ENCODE results near the gene TOGARAM2.

DNA sequence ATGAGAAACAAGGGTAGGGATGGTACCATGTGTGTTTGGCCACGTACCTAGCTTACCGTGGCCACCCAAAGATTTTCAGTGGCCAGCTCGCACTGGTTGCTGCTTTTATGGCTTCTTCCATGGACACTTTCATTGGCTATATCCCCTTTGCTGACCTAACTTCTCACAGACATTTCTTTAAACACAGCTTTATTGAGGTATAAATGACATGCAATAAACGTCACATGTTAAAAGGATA lies 127.6 kb downstream of the PLB1 start:
- PRO-cap, 2 experiments = no peak in any of the 2 experiments

DNA sequence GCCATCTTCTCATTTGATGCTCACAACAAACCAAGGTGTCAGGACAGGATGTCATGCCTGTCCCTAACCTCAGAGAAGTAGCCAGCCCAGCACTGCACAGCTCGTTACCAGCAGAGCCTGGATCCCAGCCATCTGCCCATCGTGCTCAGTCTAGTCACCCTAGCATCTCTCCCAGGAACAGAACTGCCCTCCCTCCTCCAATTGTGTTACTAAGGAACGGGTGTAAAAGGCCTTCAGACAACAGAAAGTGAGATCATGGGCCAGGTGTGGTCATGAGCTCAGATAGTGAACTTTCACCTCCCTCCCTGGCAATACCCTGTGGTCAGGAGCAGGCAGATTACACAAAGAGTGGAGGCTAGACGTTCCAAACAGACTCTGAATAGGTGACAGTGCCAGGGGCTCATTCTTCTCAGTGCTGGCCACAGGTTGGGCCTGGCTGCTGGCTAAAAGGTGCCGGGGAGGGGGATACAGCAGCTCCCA lies 111.8 kb upstream of the PPP1CB start:
- PRO-cap, 2 experiments = no peak in any of the 2 experiments

DNA sequence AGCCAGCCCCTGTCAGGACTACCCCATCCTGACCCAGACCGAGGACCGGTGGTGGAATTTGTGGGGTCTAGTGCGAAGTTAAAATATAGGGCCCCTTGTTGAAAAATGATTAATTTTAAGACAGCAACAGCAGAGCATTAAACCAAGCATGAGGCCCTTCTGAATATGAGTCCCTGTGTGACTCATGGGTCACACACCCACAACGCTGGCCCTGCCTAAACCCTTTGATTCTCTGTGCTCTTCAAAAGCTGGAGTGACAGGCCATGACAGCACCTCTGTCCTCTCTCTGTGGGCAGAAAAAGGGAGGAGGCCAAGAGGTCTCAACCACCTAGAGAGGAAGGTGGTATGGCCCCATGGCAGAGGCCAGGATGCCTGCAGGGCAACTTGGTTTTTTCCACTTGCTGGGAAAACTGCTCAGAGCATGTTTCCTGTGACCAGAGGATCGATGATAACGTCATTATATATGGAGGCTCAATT lies 102.2 kb upstream of the PPP1CB start:
- PRO-cap, 2 experiments = peak in 2 of 2 experiments; most common plus-strand start position 244 of the sequence (in 2)

DNA sequence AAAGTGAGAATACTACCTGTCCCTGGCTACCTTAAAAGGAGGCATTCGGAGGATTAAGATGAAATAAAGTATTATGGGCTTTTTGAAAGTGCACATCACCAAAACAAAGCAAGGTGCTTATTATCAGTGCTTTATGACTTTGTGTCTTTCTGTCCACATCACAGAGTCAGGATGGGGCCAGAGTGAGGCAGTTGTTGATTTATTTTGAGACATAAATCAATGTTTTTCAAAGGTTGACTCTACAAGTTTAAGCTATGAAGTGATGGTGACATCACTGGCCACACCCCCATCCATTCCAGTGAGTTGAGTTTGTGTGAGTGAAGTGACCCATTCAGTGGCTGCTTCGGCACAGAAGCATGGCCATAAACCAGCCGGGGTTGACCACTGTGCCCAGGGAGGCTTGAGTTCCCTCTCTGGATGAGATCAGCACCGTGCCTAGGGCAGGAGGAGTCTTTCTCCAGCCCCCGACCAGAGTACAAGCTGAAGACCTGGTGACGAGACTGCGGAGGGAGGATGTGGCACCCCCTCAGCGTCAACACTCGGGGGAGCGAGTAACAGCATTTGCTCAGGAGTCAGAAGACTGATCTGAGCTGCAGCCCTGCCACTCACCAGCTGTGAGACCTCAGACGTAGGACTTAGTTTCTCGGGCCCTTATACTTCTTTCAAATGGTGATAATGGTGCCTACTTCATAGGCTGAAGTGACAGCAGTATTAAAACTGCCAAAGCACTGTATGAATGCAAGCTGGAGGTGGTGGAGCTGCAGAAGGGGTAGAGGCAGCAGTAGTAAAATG lies 88.9 kb upstream of the PPP1CB start:
- PRO-cap, 2 experiments = no peak in any of the 2 experiments

DNA sequence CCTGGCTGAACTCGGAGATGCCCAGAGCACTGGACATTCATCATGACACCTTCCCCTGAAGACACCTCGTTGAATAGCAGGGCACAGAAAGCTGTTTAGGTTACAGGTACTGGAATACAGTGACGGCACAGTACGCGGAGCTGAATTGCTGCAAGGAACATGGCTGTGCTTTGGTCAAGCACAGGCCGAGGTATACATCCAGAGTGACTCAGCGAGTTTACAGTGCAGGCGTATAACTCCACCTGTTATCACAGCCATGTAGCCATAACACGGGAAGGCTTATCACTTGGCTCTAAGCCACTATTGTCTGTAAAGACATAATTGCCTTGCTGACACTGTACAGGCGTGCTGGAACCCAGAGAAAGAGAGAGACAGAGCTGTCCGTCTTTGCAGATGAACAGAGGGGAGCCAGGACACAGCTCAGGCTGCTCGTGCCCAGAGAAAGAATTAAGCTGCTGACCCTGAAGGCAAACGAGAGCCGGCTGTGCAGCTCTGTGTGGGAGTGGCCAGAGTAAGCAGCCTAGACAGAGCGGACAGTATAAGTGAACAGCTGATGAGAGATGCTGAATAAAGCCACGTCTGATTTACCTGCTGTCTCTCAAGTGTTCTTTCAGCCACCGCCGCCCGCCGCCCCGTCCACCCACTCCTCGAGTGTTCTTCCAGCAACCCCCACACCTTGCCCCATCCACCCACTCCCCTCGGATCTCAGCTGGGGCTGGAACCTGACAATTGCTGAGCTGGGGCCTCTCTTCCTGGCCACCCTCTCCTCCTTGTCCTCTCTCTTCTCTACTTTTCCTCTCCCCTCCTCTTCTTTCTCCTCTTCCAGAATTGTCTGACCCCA lies 87.3 kb upstream of the PPP1CB start:
- PRO-cap, 2 experiments = no peak in any of the 2 experiments

DNA sequence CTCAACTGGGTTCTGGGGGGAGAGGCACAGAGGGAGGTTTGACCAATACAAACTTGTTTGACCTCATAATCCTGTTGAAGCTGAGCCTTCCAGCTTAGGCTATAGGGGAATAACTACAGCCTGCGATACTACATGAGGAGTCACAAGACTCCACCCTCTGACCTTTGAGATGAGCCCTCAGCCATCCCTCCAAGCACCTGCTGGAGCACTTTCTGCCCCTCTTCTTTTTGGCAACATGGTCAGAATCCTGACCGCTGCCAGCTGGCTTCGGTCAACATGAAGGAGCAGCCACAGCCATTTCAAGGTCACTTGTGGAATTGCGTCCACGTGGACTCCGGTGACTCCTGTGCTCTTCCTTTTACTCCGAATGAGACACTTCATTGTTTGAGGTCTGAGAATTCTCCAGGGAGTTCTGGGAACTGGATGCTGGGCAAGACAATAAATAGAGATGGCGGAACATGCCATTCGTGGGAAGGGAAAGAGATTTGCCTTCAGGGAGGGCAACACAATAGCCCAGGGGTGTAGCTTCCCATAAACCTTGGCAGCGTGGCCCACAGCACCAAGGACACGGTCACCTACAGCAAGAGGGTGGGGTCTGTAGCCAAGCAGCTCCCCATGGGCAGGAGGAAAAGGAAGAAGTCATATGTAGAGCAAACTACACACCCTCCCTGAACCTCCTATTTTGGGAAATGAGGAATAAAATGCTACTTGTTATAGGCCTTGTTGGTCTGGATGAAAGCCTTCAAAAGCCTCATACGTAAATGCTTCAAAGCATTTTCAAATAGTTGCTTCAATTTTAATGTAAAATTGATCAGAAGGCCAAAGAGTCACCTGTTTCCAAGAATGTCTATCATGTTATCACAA lies 73.3 kb upstream of the PPP1CB start:
- PRO-cap, 2 experiments = no peak in any of the 2 experiments

DNA sequence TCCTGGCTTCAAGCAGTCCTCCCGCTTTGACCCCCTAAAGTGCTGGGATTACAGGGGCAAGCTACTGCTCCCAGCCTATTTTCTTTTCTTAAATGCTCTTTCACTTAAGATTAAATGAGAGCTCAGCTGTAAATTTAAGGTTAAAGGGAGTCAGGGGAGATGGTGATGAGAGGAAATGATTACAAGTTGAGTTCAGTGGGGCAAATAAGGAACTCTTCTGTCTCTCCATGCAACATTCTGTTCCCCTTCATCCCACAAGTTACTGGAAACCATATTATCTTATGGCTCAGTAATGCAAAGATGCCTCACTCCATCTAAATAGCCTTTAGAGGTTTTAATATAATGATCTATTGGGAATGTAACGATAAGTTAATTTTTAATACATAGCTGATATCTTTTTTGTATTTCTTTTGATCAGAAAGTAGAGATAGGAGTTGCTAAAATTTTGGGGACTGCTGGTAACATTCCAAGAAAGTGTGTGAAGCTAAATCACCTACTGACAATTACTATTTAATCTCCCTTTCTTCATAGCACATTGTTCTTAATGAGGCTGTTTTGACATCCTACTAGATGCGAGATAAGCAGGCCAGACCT lies 24.1 kb downstream of the PPP1CB start:
- PRO-cap, 2 experiments = peak in 2 of 2 experiments; most common plus-strand start position 150 of the sequence (in 2)

DNA sequence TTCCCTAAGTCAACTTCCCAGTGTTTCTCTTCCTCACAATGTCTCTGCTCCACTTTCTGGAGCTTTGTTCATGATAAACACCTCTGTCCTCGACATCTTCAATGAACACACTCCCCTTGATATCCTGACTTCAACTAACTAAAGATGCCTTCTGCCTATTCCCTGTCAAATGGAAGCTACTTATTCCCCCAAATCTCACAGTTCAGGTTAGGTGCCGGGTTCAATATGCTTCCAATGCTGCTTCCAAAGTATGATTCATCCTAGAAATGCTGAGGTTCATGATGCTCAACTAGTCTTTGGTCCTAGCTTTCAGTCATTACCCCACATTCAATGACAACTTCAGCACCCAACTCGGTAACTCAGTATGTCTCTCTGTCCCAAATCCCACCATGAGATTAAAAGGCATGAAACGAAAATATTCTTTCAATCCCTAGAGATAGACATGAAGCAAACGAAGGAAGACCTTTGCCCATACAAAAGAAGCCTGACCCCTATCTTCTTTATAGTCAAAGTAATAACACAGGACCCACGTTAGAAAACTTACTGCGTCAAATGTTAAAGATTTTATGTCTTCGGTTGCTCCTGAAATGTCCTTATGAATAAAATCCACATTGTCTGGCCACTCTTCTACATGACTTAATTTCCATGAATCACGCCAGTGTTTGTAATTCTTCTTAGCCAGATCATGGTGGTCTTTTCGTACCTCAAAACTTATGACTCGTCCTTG lies 9.4 kb downstream of the TRMT61B start:
- PRO-cap, 2 experiments = no peak in any of the 2 experiments

DNA sequence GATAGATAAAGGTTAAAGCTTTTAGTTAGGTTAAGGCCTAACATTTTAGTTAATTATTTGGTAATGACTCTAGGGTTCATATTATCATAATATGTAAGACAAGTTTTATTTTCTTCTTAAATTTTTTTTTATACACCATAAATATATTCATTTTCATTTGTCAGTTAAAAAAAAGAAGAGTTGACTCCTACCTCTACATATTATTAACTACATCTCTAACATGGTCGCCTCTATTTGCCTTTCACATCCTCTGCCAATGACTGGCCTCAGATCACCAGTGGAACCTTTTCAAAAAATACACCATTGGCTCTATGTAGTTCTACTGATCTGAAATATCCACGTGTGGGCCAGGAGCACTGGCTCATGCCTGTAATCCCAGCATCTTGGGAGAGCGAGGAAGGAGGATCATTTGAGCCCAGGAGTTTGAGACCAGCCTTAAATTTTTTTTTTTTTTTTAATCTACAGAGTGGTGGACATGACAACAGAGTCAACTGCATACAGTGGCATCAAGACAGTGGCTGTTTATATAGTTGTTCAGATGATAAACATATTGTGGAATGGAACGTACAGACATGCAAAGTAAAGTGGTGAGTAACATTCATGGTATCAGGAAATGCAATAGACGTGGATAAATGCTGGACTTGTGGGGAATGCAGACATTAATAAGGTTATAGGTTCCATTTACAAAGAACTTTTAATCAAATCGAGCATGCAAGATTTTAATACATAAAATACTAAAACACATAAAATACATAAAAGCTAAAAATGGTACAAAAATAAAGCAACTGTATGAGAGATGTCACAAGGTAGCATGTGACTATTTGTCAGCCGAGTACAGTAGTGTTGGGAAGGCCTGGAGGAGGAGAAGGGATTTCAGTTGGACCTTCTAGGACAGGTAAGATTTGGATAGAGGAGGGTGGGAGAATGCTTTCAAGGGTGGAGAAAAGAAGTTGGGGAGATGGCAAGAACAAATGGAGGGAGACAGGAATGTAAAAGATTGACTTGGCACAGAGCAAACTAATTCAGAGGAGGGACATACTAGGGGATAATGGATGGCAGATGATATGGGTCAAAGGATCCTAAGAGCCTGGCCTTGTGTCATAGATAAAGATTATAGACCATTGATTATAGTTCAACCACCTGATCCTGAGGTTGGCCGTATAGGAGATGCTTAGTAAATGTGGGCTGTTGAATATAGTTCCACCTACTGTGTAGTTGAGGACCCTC lies 11.9 kb downstream of the WDR43 start:
- PRO-cap, 2 experiments = peak in 1 of 2 experiments; most common plus-strand start position 853 of the sequence (in 1)

GRCh38 chr2:28927691-28928228 lies 33.3 kb downstream of the WDR43 start:
- PRO-cap, 2 experiments = no peak in any of the 2 experiments

DNA sequence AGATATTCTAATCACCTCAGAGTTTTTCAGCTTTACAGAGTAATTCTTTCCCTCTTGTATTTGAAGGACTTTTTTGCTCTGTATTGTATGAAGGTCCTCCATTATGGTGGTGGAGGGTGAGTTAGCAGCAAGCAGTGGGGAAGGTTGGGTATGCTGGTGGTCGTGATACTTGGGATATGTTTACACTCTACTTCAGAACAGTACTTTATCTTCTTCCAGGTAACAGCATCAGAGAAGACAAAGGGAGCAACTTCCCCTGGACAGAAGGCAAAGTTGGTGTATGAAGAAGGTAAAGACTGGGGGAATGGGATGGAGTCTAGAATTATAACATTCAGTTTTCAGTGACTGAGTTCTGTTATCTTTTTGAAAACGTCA lies 39.0 kb upstream of the TOGARAM2 start:
- PRO-cap, 2 experiments = no peak in any of the 2 experiments

DNA sequence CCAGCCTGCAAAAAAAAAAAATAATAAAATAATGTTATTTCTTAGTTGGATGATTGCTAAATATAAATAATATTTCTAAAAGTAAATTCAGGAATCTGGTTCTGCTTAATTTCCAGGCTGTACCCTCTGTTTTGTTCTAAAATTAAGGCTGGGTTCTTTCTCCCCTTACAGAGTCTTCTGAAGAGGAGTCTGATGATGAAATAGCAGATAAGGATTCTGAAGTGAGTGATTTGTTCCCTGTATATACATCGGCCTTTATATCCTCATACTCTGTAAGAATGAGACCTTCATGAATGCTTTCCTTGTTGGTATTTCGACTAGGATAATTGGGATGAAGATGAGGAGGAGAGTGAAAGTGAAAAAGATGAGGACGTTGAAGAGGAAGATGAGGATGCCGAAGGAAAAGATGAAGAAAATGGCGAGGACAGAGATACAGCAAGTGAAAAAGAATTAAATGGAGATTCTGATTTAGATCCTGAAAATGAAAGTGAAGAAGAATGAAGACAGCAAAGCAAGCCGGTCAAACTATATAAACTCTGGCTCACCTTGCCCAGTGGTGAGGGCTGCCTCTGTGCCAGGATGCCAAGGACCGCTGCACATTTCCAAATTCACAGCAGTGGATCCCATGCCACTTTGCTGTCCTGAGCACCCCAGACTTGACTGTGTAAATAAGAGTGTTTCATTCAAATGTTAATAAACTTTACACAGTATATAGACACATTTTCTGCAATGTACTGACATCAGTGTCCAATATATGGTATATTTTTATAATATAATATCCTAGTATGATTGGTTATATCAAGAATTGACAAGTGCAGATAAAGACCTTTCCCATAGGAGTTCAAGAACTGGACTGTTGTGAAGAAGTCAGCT lies 34.6 kb upstream of the TOGARAM2 start:
- PRO-cap, 2 experiments = no peak in any of the 2 experiments

DNA sequence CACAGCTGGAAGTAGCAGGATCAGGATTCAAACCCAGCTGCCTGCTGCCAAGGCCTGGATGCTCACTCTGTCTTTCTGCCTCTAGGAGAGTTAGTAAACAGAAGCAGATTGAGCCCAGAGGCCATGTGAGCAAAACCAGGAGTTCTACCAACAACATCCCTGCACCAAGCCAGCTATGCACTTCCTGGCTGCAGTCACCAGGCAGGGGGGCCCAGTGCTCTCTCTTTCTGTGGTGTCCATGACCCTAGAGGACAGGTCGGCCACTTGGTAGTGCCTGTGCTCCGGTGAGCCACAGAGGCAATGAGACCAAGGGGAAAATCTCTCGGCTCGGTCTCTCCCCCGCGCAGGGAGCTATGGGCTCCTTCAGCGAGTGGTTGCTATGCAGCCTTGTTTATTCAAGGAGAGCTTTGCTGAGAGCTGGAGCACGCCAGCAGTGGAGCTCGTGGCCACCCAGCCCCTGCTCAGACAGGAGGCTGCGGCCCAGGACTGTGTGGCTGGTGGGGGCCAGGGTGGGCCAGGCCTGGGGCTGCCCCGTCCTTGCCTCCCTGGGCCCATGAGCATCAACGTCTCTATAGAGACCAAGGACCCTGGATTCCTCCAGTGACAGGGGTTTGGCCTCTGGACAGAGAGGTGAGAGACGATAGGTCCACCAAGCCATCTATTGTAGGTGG lies at the start of gene TOGARAM2:
Gene TOGARAM2, plus strand, starts transcription at position 390 of the 671 bp plus-strand sequence.
- PRO-cap, 2 experiments = no peak in any of the 2 experiments

DNA sequence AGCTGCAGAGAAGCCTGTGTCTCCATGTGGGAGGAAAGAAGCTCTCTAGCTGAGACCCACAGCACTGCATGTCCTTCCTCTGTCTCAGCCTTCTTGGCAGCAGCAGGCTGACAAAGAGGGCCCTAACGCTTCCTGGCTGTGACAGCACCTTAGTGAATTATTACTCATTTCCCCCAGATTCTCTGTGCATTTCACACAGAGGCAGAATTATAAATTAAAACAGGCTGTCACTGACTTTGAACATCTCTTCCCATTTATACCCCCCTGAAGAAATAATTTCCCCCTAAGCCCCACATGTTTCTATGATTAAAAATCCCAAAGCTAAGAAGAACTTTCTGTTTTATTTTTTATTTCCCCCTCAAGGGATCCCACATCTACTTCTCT lies 206.9 kb downstream of the CLIP4 start:
- PRO-cap, 2 experiments = peak in 2 of 2 experiments; most common minus-strand start position 86 of the sequence (in 2)

- PRO-cap, 2 experiments = no peak in any of the 2 experiments
Measured at GRCh38 chr2:29484415-29484632, 369.1 kb downstream of the CLIP4 start.

DNA sequence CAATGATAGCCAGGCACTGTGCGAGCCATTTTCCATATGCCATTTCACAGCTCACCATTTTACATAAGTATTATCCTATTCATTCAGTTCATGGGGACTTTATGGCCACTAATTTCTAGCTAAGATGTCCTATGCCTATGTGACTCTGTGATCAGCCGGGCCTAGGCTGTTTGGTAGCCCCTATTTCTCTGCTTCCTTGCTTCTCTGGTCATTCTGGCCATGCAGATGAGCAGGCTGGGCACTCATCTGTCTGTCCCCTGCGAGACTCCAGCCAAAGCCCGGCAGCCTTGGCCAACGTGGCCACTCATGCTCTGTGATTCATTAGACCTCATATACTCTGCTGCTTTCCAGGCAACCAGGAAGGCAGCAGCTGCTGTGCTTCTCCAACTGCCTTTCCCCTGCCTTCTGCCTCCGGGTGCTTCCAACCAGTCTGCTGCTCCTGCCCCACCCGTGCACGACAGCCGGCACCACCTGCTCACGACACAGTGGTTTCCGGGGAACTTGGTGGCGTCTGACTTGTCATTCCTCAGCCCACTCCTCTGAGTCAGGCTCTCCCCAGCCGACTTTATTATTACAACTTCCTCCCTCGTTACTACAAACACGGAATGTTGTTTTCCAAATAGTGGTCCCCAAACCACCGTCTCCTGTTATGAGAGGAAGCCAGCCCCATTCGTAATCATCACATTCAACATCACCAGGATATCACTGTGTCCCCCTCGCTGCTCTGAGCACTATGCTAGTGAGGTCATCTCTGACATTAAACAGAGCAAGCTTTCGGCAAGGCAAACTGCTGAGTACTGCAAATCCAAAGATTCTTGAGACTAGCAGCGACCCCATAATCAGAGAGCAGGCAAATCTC lies 392.5 kb downstream of the ALK start:
- PRO-cap, 2 experiments = peak in 2 of 2 experiments; most common minus-strand start position 407 of the sequence (in 2)

DNA sequence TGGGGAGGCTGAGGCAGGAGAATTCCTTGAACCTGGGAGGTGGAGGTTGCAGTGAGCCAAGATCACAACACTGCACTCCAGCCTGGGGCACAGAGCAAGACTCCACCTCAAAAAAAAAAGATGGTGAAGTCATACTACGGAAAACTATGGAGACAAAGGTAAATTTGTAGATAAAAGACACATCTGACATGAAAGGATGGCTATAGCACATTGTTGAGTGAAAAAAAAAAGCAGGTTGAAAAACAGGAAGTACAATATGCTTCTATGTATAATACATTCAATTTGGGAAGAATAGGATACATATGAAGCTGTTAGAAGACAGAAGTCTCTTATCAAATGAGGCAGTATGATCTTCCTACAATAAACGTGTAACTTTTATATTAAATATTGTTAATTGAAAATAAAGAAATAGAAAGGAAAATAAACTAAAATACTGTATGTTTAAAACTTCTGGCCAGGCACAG lies 1.8 kb upstream of the YPEL5 start:
- PRO-cap, 2 experiments = no peak in any of the 2 experiments

- PRO-cap, 2 experiments = peak in 2 of 2 experiments; most common plus-strand start chr2:30148361 (in 2); most common minus-strand start chr2:30148313 (in 1)
Measured at GRCh38 chr2:30148168-30148546, 1.4 kb downstream of the YPEL5 start.

DNA sequence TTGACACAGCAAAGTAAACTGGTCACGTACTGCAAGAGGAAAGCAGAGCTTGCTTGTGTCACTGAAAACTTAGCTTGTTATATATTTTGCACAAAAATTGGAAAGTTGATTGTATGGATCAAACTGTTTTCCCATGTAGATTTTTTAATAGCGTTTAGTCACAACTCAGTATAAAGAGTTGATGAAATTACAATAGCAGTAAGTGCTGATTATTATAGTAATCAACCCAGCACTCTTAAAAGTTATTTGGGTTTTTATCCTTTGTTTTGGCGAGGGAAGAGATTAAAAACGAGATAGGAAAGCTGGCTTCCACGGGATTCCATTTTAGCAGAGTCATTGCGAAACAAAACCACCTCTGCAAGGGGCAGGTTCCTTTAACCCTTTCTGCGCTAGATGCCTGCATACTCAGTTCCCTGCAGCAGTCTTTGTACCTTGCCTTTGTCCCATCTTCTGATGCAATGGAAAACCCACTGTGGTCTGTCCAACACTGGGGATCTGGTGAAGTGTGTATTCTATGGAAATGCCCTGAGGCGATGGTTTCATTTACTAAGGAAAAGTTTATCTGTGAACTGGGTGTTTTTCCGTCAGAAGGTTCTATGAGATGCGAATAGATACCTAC lies 2.6 kb downstream of the YPEL5 start:
- PRO-cap, 2 experiments = peak in 2 of 2 experiments; most common plus-strand start position 178 of the sequence (in 1)

- PRO-cap, 2 experiments = no peak in any of the 2 experiments
Measured at GRCh38 chr2:30169462-30169898, 22.7 kb downstream of the YPEL5 start.